ENCODE measurements around a stretch of chr1.

- RAMPAGE, long total RNA = no peak
- RRBS = no CpG with 5 or more reads among the region's 8 CpGs
Measured at GRCh38 chr1:232490362-232491292, 139.3 kb downstream of the SIPA1L2 start.

GRCh38 chr1:232595079-232595872 lies 34.7 kb downstream of the SIPA1L2 start:
- RAMPAGE, long total RNA = no peak
- RRBS = 96% methylated on average over 3 of the region's 10 CpGs

GRCh38 chr1:232596160-232596732 lies 33.7 kb downstream of the SIPA1L2 start:
- RAMPAGE, long total RNA = no peak
- RRBS = no CpG with 5 or more reads among the region's 3 CpGs

- RAMPAGE, long total RNA = no peak
- RRBS = no CpG with 5 or more reads among the region's 5 CpGs
Measured at GRCh38 chr1:232600267-232601051, 29.5 kb downstream of the SIPA1L2 start.

GRCh38 chr1:232610668-232611248 lies 19.2 kb downstream of the SIPA1L2 start:
- RAMPAGE, long total RNA = no peak
- RRBS = no CpG with 5 or more reads among the region's 6 CpGs

GRCh38 chr1:232628036-232628481 lies 1.9 kb downstream of the SIPA1L2 start:
- RAMPAGE, long total RNA = no peak
- RRBS = no CpG with 5 or more reads among the region's 4 CpGs

GRCh38 chr1:232704684-232705274 lies 74.8 kb upstream of the SIPA1L2 start:
- RAMPAGE, long total RNA = no peak
- RRBS = no CpG with 5 or more reads among the region's 4 CpGs

GRCh38 chr1:232745534-232745769 lies 59.8 kb upstream of the MAP10 start:
- RAMPAGE, long total RNA = no peak
- RRBS = no CpG with 5 or more reads among the region's 6 CpGs

DNA sequence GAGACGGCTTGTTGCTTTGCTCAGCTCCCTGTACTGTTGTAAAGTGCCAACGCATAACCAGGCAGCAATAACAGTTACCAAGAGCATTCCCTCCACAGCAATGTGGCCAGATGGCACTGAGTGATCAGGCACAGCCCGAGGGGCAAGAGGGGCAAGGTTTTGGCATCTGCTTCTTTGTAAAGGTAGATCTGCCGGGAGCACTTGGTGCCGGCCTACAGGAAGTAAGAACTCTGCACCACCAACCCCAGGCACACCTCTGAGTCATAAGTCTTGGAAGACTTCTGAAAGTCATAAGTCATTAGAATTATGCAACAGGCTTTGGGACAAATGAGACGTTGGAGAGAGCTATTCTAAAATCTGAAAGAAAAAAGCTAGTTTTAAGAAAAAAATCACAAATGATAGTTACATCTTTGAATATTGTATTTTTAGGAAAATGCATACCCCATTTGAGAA lies 37.9 kb upstream of the MAP10 start:
- RAMPAGE, long total RNA = no peak
- RRBS = no CpG with 5 or more reads among the region's 6 CpGs

DNA sequence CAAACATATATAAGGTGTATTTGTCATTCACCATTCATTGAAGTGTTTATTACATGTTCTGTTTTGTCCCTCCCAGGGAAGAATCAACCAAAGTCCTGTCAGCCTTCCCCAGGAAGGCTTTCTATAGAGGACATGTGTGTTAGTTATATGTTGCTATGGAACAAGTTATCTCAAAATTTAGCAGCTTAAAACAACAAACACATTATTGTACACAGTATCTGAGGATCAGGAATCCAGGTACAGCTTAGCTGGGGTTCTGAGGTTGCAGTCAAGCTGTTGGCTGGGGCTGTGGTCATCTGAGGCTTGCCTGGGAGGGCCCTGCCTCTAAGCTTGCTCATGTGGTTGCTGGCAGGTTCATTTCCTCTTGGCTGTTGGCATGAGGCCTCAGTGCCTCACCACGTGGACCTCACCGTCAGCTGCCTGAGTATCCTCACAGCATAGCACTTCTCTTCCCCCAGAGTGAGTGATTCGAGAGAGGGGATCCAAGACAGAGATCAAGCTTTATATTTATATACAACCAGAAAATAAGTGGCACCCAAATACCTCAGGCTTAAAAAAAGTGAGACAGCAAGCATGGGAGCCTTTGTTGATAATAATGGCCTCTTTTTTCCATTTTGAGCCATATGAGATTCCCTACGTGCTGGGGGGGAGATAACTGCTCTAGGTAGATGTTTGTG lies 18.5 kb downstream of the NTPCR start:
- RAMPAGE, long total RNA = no peak
- RRBS = no CpG with 5 or more reads among the region's 4 CpGs

GRCh38 chr1:232983892-232984809 lies 33.7 kb downstream of the NTPCR start:
- RAMPAGE, long total RNA = no peak
- RRBS = no CpG with 5 or more reads among the region's 29 CpGs

GRCh38 chr1:233341051-233341340 lies 13.5 kb downstream of the MAP3K21 start:
- RAMPAGE, long total RNA = no peak
- RRBS = no CpG with 5 or more reads among the region's 3 CpGs

DNA sequence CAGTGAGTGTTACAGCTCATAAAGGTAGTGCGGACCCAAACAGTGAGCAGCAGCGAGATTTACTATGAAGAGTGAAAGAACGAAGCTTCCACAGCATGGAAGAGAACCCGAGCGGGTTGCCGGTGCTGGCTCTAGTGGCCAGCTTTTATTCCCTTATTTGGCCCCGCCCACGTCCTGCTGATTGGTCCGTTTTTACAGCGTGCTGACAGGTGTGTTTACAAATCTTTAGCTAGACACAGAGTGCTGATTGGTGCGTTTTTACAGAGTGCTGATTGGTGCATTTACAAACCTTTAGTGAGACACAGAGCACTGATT lies 68.3 kb downstream of the MAP3K21 start:
- RAMPAGE, long total RNA = no peak
- RRBS = no CpG with 5 or more reads among the region's 11 CpGs

DNA sequence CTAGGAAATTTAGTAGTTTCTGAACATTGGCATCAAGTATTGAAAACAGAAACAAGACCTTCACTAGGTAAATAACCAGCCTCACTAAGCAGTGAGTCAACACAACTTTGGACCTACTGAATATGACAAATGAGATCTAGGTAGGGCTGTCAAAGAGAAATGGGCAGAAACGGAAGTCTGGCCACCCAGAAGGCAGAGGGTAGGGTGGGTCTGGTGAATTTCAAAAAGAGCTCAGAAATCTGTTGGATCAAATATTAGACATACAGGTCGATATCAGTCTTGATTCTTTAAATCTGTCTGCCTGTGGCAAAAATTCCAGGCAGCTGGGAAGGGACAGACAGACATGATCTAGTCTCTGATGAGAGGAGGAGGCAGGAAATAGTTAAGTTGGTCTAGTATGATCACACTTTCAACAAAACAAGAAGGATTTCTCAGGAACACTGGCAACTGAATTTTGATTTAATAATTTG lies 134.3 kb upstream of the KCNK1 start:
- RAMPAGE, long total RNA = no peak
- RRBS = no CpG with 5 or more reads among the region's 2 CpGs

GRCh38 chr1:233657214-233658217 lies 43.6 kb downstream of the KCNK1 start:
- RAMPAGE, long total RNA = no peak
- RRBS = no CpG with 5 or more reads among the region's 8 CpGs

DNA sequence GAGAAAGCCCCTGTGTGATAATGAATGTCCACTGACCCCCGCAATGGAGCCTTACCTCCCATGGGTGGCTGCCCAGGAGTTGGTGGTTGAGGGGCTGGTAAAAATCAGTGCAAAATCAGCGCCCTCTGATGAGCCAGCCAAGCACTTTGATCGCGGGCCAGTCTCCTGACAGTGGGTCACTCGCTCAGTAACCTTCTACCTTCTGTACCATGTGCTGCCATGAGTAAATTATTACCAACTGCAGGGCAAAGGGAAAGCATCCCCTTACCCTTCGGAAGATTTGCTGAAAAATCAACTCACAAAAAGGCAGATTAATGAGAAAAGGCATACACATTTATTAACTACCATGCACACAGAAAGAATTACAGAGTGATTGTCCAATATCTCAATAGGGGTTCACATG lies 58.8 kb downstream of the KCNK1 start:
- RAMPAGE, long total RNA = no peak
- RRBS = no CpG with 5 or more reads among the region's 6 CpGs

DNA sequence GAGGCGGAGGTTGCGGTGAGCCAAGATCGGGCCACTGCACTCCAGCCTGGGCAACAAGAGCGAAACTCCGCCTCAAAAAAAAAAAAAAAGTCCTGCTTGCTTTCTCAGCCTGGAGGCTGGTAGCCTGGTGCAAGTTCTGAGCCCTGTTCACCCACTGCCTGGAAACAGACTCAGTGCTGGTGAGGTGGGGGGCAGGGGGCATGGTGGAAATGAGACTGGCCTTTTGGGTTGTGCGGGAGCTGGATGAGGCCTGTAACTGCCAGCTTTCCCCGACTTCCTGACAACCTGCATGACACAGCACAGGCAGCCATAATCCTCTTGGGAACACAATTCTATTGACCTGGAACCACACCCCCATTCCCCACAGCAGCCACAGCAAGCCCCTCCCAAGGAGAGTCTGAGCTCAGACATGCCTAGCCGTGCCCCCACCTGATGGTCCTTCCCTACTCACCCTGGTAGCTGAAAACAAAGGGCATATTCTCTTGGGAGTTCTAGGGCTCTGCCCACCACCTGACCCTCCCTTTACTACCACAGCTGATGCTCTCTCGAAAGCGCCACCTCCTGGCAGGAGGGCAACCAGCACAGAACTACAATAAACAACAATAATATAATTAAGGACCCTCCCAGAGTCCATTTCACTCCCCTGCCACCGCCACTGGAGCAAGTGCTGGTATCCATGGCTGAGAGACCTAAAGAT lies 184.9 kb upstream of the COA6 start:
- RAMPAGE, long total RNA = no peak
- RRBS = no CpG with 5 or more reads among the region's 11 CpGs

GRCh38 chr1:234407689-234408309 lies 34.5 kb downstream of the COA6 start:
- RAMPAGE, long total RNA = no peak
- RRBS = no CpG with 5 or more reads among the region's 10 CpGs

- RAMPAGE, long total RNA = no peak
- RRBS = no CpG with 5 or more reads among the region's 18 CpGs
Measured at GRCh38 chr1:234408310-234409275, 35.3 kb downstream of the COA6 start.

GRCh38 chr1:234503497-234504137 lies 24.6 kb upstream of the TARBP1 start:
- RAMPAGE, long total RNA = no peak
- RRBS = no CpG with 5 or more reads among the region's 3 CpGs

Data from hepatocyte (in vitro differentiated cells and primary cell).